CMK (cell line): ENCODE results near the genes C6orf141, TFAP2D and MCM3.

DNA sequence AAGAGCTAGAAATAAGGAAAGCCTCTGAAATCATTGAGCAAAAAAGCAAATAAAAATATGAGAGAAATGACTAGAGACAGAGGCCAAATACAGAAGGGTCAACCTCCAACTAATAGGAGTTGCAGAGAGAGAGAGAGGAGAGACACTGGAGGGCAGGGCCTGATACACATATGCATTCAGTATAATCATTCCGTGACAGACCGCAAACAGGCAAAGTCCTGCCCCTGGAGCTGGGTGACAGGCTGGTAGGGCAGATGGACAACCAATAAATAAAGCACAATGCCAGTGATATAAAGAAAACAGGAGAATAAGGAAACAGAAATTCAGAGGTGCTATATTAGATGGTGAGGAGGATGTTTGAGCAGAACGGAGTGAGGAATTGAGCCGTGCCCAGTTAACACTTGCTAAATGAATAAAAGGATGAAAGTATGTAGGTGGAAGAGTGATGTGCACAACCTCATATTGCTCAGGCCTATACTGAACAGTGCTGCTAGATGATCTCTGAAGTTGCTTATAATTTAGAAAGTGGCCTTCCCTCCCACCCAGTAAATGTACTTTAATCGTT, 37.5 kb upstream of the CLIC5 start:
- RRBS: no CpG with 5 or more reads among the region's 5 CpGs

DNA sequence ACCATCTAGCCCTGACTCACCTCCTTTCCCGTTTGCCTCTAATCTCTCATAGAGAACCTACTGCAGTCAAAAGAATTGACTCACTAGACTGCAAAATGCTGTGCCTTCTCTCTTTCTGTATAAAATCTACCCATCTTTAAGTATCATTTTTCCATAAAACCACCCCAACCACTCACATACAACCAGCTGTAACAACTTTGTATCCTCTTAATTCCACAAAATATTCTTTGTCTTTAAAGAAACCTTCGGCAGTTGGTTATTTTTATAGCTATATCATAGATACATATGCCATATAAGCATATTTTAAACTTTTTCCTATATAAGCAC, 152.7 kb upstream of the ENPP5 start:
- RRBS: no CpG with 5 or more reads among the region's 2 CpGs

- RRBS: no CpG with 5 or more reads among the region's 3 CpGs
These were observed 6.8 kb downstream of the RCAN2 start for GRCh38 chr6:46484500-46484868.

DNA sequence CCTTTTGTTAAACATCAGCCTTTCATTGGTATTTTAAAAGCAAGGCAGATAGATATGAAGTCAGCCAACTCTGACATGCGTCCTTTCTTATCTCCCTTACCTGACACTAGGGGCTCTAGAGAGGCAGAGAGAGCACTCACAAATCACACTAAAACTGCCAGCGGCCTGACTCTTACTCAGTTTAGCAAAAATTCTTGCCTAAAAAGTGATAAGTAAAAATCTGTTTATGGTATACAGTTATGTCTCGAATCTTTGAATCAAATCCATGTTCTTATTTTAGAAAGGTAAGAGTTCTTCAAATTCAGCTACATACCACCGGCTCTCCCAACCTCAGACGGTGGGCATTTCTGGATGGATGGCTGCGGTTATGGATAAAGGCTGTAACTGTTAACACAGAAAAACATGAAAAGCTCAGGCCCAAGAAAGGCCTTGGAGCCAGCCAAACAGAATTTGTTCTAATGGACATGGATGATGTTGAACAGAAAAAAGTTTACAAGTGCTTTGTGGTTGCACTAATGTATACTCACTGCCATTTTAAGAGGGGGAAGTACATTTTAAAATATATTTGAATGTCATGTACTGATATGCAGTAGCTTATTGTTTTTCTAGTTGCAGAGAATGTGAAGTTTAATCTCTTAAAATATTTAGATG, 10.2 kb upstream of the TDRD6 start:
- RRBS: no CpG with 5 or more reads among the region's 6 CpGs

- RRBS: no CpG with 5 or more reads among the region's 3 CpGs
These were observed 1.7 kb downstream of the PLA2G7 start for GRCh38 chr6:46733425-46733950.

DNA sequence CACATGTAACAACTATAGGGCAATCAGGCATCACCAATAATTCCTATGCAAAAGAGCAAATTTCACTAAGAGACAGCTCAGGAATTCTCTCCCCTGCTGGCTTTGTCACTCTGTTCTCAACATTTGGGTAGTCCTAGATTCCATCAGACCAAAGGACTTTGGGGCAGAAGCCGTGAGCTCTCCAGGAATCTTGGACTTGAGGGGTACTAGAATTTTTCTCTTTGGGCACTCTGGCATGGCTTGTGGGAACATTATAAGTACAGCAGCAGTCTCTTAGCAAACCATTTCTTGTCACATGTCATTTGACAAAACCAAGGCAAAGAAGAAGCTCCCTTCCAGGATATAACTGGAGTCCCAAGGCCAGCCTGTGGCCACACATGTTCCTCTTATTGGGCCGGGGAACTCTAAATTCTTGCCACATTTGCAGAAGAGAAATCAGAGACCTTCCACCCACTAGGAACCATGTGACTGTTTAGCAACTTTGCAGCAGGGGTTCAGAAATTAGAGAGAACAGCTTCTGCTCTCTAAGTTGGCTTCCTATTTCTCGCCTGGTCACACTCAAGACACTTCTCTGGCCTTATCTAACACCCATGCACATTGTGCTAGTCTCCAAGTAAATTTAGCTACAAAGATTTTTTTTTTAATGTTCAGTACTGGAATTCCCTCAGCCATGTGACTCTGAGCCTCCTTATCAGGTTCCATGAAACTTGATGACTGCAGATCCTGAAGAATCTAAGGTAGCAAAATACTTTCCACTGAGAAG, 20.5 kb upstream of the MEP1A start:
- RRBS: no CpG with 5 or more reads among the region's 3 CpGs

GRCh38 chr6:47420167-47420969, 57.2 kb upstream of the CD2AP start:
- RRBS: no CpG with 5 or more reads among the region's 4 CpGs

DNA sequence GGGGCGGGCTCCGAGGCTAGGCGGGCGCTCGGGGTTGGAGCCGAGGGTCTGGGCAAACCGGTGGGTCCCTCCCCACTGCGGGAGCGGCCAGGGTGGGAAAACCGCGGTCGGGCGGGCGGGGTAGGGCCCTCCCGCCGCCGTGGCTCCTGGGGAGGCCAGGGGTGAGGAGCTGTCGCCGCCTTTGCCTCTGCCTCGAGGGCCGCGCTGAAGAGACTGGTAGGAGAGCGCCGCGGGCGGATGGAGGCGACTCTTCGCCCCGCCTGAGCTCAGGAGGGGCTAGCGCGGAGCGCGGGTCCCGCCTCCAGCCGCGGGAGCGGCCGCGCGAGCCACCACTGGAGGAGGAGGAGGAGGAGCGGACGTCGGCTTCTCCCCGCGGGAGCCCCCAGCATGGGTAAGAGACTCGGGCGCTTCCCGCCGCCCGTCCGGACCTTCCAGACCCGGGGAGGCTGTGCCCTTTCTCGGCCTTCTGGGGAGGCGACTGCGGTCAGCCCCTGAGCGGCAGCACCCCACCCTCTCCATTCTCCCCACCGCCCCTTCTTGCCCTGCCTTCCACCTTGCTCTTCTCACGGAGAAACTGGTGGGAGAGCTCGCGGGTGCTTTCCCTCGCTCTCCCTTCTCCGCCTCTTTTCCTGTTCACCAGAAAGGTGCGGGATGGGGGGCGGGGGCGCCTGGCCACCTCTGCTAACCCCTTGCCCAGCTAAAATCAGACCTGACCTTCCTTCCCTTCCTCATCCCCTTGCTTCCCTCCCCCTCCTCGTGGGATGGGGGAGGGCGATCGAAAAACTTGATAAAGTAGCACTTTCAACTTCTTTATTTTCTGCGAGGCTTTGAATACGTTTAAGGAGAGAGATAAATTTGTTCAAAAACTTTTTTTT, 506 bp downstream of the CD2AP start:
- RRBS: no CpG with 5 or more reads among the region's 70 CpGs

- RRBS: no CpG with 5 or more reads among the region's 5 CpGs
These were observed 108.1 kb upstream of the ADGRF4 start for GRCh38 chr6:47590108-47590830.

- RRBS: no CpG with 5 or more reads among the region's 4 CpGs
These were observed 1.8 kb downstream of the ADGRF4 start for GRCh38 chr6:47700173-47700518.

DNA sequence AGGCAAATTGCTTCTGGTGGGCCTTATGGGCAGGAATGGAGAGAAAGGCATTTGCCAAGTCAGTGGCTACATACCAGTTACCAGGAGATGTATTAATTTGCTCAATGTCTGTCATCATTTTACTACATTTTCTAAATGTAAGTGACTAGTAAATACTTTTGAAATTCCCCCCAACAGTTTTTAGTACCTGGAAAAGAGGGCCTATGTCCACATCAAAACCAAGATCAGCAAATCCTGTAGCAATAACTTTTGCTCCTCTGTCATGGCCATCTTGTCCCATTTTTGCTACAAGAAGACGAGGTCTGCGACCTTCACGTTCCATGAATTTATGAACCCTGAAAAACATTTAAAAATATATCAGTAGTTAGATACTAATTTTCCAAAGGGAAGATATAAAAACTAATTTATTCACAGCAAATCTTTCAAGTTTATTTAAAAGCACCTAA, 23.0 kb downstream of the MMUT start:
- RRBS: no CpG with 5 or more reads among the region's 3 CpGs

GRCh38 chr6:49550246-49551209, at the start of gene C6orf141:
Gene C6orf141 (plus strand): TSS chr6:49550668.
- RRBS: 23% methylated on average over 29 of the region's 58 CpGs

GRCh38 chr6:49646029-49646951, 9.7 kb upstream of the RHAG start:
- RRBS: no CpG with 5 or more reads among the region's 5 CpGs

DNA sequence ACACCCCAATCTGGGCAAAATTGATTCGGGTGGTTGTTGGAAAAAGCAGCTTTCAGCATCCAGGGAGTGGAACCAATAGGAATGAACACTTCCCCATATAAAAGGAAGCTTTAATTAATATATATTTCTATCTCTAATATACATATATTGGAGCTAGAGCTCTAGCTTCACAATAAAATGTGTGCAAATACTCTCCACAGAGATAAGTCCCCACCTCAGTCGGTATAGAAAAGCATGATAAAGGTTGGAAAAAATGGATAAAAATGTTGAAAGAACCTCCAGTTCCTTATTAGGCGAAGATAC, at the start of gene TFAP2D:
TSS of gene TFAP2D (plus strand) at position 152 of the 303 bp plus-strand sequence.
- RRBS: no CpG with 5 or more reads among the region's 3 CpGs

DNA sequence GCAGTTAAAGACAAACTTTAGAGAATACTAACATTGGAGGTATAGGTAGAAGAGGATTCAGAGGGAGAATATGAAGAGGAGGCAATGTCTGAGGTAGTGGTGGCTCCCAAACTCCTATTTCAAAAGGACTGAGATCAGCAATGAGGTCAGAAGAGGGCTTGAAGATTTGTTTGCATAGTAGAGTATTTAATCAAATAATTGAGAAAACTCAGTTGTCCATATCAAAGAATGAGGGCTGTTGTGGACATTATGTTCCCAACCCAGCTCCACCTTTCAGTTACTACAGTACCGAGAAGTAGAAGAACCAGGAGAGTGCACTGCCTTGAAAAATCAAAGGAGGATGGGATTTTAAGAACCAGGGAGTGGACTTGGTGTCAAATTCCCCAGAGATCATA, 382.5 kb downstream of the PKHD1 start:
- RRBS: no CpG with 5 or more reads among the region's 1 CpG

DNA sequence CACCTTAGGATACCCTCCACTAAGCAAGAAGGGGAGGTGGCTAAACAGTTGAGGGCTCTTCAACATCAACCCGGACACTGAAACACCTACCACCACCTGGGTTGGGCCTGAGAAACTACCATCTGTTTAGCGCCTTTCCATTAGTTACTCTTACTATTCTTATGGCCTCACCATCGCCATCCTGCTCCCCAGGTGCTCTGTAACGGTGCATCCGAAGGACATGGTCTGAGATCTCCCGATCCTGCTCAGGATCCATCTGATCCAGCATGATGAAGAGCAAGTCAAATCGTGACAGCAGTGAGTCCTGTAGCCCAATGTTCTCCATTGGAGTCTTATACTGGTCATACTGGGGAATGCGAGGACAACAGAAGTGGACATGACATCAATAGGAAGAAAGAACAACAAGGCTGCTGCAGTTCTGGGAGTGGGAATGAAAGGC, 11.0 kb downstream of the MCM3 start:
- RRBS: no CpG with 5 or more reads among the region's 8 CpGs

DNA sequence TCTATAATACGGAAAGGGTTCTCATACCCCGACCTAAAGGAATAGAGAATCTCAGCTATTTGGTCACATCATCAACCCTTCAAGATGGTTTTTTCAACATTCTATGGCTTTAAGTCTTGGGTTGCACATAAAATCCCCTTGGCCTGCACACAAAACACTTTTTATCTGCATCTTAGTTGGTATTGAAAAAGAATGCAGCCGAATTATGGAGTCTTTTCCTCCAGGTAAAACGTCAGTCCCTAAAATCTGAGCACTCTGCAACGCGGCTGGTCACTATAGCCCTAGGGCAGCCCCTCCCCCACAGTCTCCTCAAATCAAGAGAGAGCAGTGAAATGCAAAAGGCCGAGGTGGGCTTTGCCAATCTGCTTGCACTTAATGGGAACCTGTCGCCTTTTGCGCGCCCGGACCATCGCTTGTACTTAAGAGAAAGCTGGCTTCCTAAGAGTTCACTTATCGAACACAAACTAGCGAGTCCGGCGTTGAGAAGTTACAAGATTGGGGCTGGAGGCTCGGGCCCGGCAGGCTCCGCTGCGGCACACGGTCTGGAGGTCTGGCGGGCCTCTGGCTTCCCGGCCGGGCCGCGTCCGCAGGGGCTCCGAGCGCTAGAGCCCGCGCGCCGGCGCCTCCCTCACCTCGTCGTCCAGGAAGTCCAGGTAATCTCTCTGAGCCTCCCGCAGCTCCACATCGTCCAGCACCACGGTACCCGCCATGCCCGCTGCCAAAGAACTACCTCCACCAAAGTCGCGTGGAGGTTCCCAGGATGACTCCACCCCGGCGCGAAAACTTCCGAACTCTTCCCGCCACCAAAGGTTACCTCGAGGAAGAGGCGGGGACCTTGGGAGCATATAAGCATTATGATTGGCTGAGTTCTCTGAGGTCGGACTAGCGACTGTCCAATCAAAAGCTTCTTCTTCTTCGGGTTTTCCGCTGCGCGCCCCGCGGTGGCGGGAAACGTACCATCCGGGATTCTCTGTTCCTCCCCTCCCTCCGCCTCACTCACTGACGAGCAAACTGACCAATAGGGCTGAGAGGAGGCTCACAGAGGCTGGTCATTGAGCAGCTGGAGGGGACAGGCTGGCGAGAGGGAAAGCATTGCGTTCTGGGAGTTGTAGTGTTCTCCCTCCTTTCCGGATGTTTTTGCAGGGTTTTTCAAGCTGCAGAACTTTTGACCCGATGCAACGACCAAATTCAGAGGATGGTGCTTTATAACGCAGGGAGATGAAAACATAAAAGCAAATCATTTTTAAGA, at the start of gene MCM3:
TSS of gene MCM3 (minus strand) at position 778 of the 1,249 bp plus-strand sequence.
- RRBS: under 1% methylated on average over 20 of the region's 69 CpGs

DNA sequence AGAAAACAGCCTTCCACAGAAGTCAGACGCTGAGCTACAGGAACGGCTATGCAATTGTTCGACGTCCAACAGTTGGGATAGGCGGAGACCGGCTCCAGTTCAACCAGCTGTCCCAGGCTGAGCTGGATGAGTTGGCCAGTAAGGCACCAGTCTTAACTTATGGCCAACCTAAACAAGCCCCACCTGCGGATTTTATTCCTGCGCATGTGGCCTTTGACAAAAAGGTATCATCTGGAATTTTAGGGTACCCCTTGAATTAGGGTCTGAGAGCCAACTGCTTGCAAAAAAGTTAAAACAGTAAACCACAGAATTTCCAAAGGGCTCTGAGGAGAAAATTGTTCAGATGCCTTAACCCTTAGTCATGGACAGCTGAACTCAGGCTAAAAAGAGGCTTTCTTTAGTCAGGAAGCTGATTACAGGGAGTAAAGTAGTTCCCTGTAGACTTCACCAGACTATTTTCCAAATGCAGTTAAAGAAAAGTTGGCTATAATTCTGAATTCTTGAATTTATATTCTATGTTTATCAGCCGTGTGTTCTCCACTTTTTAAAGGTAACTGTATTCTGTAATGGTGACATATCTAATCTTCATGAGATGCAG, 3.9 kb downstream of the EFHC1 start:
- RRBS: no CpG with 5 or more reads among the region's 9 CpGs

GRCh38 chr6:52537205-52537664, 39.6 kb downstream of the TRAM2 start:
- RRBS: no CpG with 5 or more reads among the region's 4 CpGs

DNA sequence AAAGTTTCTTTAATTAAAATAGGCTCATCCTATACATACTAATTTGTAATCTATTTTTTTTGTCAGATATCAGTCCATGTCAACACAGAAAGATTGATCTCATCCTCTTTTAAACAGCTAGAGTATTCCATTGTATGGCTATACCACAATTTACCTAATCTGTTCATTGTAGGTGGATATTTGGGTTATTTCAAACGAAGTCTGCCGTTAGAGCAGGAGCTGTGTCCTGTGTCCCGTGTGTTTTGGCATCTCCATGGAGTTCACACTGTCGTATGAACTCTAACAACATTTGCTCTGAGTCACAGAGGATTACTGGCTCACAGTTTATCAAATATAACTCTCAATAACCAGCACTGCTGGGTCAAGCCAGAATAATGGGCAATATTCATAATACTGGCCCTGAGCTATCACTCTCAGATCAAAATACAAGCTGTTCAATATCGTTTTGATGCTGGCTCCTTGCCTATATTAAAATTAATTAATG, 16.4 kb downstream of the TRAM2 start:
- RRBS: no CpG with 5 or more reads among the region's 5 CpGs